HL-60 (cell line): ENCODE measurements around the genes C15orf40 and SEC11A.

- RRBS, result no CpG with 5 or more reads among the region's 12 CpGs
Observed at GRCh38 chr15:82475359-82476080, 45.9 kb downstream of the GOLGA6L9 start.

- RRBS, result no CpG with 5 or more reads among the region's 72 CpGs
Observed at GRCh38 chr15:82513464-82514168, 26.6 kb downstream of the RPS17 start.

- RRBS, result no CpG with 5 or more reads among the region's 6 CpGs
Observed at GRCh38 chr15:82535527-82536024, 4.7 kb downstream of the RPS17 start.

DNA sequence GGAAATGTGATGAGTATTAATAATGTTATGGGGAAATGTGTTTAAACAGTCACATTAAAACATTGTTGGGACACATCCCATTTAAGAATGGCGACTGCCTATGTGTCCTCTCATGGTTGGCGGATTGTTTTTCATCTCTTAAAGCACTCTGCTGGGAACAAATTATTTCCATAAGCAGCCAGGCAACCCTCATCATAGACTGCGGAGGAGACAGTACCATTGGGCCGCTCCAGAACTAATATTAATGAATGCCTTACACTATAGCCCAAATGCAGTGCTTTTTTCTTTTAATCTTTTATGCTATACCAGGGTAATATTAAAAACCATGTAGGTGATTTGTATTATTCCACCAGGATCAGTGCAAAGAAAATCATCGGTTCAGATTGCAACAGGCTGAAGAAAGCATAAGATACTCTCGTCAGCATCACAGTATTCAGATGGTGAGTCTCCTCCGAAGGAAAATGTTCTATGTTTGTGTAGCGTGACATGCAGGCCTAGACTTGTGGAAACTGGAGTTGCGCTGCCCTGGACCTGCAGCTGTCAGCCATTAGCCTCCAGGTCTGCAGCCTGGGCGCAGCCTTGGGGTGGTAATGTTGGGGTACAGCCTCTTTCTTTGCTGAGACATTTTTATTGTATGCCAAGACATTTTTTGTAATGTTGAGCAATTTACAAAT, 16.8 kb downstream of the WHAMM start:
- RRBS, result no CpG with 5 or more reads among the region's 10 CpGs

DNA sequence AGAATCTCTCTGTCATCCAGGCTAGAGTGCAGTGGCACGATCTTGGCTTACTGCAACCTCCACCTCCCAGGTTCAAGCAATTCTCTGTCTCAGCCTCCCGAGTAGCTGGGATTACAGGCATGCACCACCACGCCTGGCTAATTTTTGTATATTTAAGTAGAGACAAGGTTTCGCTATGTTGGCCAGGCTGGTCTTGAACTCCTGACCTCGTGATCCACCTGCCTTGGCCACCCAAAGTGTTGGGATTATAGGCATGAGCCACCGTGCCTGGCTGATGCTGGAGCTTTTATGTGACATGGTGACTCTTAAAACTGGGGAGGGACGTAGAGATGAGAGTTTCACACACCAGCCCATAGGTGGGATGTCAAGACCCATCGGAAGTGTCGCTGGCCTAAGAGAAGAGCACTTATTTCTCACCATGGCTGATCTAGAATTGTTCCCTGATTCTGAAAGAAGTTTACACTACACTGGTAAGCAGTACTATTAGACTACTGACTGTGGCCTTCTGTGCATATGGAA, 24.7 kb downstream of the WHAMM start:
- RRBS, result no CpG with 5 or more reads among the region's 9 CpGs

DNA sequence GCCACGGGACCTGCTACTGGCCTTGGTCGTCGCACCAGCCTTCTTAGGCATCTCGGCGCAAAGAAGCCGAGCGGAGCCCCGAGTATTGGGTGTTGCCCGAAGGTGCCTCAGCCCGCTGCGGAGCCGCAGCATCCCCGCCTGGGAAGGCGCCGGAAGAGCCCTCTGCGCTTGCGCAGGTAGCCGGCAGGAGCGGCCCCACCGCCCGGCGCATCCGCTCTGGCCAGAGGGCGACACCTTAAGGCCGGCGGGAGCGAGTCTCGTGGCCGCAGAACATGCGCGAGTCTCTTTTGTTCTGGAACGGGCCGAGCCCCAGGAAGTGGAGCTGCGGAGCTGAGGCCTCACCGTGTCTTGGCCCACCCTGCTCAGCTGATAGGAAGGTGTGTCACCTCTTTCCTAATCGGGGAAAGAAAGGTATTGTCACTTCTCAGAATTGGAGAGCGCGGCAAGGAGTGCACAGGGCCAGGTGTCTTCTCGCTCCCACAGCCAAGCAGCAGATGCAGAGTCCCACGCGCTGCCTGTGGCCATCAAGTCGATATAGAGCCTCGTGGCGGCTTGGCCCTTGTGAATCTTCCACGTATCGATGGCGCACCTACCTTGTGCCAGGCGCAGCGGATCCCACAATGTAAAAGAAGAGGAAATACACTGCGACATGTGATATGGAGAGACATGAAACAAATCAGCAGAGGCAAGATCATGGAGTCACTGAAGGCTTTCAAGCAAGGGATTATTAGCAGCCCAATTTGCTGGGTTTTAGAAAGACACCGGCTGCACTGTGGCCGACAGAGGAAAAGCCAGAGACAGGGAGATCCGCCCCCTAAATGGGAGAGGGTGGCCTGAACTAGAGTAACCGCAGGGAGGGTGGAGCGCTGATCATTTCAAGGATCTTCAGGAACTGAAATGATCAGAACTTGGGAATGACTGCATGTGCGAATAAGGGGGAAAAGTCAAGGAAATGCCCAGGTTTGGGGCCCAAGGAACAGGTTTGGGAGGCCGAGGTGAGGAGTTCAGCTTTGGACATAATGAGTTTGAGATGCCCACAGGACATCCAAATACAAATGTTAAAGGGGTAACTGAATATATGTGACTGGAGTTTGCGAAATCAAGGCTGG, at the start of gene C15orf40:
TSS of gene C15orf40 (minus strand) at position 164 of the 1,109 bp plus-strand sequence.
- RRBS, result 0% methylated on average over 4 of the region's 58 CpGs

GRCh38 chr15:83029683-83030347, 18.4 kb upstream of the C15orf40 start:
- RRBS, result no CpG with 5 or more reads among the region's 13 CpGs

- RRBS, result no CpG with 5 or more reads among the region's 2 CpGs
Observed at GRCh38 chr15:83043221-83043628, 23.8 kb downstream of the BTBD1 start.

DNA sequence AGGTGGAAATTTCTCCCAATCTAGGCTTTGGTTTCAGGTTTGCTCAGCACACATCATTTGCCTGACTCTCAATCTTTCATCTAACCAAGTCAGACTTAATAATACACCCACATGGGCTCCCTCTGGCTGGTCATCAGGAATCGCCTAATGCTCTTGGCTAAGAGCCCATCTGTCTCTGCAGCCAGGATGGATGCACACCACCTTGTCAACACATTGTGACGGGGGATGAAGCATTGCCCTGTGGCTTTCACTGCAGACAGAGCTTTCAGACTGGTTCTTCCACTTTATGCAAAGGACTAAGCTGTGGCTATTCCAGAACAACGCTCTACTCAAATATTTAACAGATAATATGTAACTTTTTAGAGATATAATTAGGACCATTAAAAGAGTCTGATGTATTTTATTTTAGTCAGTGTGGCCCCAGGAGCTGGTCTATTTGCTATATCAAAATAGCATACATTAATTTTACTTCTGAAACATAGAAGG, 3.1 kb upstream of the HDGFL3 start:
- RRBS, result no CpG with 5 or more reads among the region's 3 CpGs

DNA sequence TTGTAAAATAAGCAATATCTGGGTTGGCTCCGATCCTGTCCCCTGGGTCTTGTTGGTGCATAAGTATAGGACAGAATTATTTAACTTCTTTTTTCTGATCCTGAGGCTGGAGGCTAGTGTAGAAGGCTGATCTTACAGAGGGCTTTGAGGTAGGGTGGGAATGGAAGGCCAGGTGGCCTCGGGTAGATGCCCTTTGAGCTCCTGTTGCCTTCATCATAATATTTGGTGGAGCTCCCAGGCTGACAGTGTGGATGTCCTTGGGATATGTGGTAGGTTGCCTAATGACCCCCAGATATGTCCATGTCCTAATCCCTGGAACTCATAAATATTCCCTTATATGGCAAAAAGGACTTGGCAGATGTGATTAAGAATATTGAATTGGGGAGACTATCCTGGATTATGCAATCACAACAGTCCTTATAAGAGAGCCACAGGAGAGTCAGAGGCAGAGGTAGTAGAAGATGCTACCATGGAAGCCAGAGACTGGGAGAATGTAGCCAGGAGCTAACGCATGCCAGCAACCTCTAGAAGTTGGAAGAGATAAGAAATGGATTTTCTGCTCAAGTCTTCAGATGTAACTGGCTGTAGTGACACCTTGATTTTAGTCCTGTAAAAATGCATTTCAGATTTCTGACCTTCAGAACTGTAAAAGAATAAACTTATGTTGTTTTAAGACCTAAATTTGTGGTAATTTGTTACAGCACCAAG, 5.6 kb downstream of the ADAMTSL3 start:
- RRBS, result no CpG with 5 or more reads among the region's 3 CpGs

- RRBS, result no CpG with 5 or more reads among the region's 22 CpGs
Observed at GRCh38 chr15:84421581-84421820, 179.3 kb upstream of the ZSCAN2 start.

- RRBS, result no CpG with 5 or more reads among the region's 1 CpG
Observed at GRCh38 chr15:84546175-84546682, 54.6 kb upstream of the ZSCAN2 start.

DNA sequence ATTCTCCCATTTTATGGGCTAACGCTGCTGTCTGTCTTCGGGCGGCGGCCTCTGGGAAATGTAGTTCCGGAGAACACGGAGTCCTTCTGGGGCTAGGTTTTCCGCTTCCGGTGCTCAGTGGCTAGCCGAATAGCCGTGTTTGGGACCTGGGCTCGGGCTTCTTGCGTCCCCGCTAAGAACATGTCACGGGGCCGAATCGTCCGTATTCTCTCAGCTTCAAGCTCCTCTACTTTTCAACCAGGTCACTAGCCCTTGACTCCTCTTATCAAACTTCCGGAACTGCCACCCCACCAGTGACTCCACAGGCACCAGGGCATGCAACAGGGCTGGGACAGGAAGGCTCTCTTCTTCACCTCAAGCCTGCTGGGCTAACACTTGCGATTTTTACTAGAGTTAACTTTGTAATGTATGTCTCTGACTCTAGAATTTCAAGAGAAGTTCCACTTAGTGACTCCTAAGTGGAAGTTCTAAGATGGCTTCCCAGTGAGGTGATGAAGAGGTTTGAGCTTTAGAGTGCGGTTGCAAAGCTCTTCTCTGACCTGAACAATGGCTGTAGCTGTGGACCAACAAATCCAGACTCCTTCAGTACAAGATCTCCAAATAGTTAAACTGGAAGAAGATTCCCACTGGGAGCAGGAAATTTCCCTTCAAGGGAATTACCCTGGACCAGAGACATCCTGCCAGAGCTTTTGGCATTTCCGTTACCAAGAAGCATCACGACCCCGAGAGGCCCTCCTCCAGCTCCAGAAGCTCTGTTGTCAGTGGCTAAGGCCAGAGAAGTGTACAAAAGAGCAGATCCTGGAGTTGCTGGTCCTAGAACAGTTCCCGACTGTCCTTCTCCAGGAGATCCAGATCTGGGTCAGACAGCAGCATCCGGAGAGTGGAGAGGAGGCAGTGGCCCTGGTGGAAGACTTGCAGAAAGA, 22.5 kb downstream of the WDR73 start:
- RRBS, result 0% methylated on average over 3 of the region's 25 CpGs

DNA sequence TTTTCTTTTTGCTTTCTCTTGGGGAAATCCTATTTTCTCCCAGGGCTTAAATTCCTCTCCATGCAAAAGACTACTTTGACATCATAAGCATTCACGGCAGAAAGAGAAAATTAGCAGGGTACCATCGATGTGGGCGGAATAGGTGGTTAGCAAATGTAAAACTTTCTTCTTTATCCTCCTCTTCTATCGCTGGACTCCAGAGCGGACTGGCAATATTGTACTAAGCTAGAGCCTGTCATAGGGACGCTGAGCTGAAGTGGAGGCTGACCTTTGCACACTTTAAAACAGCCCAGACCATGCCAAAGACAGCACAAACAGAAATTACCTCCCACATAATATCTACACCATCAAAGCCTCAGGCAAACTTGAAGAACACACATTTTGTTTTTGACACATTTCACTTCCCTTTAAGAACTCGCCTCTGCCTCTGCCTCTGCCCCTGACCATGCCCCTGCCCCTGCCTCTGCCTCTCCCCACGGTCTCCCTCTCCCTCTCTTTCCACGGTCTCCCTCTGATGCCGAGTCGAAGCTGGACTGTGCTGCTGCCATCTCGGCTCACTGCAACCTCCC, 13.9 kb upstream of the NMB start:
- RRBS, result no CpG with 5 or more reads among the region's 12 CpGs

GRCh38 chr15:84713481-84713997, 2.4 kb downstream of the SEC11A start:
- RRBS, result no CpG with 5 or more reads among the region's 1 CpG

- RRBS, result 3% methylated on average over 8 of the region's 68 CpGs
Observed at GRCh38 chr15:84716005-84716883, at the start of gene SEC11A. Gene SEC11A, minus strand, starts transcription at chr15:84716139.

- RRBS, result no CpG with 5 or more reads among the region's 8 CpGs
Observed at GRCh38 chr15:84734840-84735516, 13.4 kb upstream of the ZNF592 start.

DNA sequence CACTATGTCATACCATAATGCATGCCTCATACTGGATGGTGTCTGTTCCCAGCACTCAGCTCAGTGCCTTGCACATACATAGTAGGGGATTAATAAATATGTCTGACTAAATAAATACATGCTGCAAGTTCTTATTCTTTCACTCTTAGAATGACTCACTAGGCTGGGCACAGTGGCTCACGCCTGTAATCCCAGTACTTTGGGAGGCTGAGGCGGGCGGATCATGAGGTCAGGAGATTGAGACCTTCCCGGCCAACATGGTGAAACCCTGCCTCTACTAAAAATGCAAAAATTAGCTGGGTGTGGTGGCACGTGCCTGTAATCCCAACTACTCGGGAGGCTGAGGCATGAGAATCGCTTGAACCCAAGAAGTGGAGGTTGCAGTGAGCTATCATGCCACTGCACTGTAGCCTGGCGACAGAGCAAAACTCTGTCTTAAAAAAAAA, 12.7 kb upstream of the ZNF592 start:
- RRBS, result no CpG with 5 or more reads among the region's 8 CpGs

GRCh38 chr15:84819158-84819996, 2.2 kb downstream of the ALPK3 start:
- RRBS, result no CpG with 5 or more reads among the region's 4 CpGs

GRCh38 chr15:84840541-84841377, 23.6 kb downstream of the ALPK3 start:
- RRBS, result no CpG with 5 or more reads among the region's 17 CpGs